AG04450 (cell line): Measurements from ENCODE around the gene SMO.

GRCh38 chr7:128769129-128769758 is 6.3 kb downstream of the OPN1SW start:
- CAGE, long polyA plus RNA, result no peak
- RRBS, result no CpG with 5 or more reads among the region's 7 CpGs

GRCh38 chr7:128773508-128773933 is 2.1 kb downstream of the OPN1SW start:
- CAGE, long polyA plus RNA, result no peak
- RRBS, result no CpG with 5 or more reads among the region's 12 CpGs

DNA sequence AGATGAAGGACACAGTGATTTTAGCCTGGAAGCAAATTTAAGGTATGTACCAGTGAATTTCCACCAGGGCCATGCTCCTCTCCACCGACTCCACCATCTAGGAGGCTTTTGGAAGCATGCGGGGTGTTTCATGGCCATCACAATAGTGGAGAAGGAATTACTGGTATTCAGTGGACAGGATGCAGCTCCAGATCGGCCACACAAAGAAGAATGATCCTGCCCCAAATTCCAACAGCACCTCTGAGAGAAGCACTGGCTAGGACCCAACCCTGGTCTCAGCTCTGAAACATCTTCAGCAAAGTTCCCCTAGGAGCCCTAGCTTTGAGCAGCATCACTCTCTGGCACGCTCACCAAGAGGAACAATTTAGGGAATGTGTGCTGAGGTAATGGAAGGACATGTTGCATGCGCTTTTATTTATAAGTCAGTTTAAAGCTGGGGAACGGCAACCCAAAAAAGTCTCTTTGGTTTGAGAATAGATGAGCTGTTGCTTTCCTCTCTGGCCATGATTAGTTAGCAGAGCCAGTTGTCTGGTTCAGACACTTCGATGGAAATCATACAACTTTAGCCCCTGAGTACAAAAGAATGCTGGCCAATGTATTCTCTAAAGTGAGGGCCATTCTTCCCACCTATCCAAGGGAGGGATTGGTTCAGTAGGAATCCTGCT is 5.6 kb upstream of the OPN1SW start:
- CAGE, long polyA plus RNA, result no peak
- RRBS, result no CpG with 5 or more reads among the region's 7 CpGs

GRCh38 chr7:128812477-128812999 is 17.7 kb upstream of the FLNC start:
- CAGE, long polyA plus RNA, result no peak
- RRBS, result no CpG with 5 or more reads among the region's 10 CpGs

DNA sequence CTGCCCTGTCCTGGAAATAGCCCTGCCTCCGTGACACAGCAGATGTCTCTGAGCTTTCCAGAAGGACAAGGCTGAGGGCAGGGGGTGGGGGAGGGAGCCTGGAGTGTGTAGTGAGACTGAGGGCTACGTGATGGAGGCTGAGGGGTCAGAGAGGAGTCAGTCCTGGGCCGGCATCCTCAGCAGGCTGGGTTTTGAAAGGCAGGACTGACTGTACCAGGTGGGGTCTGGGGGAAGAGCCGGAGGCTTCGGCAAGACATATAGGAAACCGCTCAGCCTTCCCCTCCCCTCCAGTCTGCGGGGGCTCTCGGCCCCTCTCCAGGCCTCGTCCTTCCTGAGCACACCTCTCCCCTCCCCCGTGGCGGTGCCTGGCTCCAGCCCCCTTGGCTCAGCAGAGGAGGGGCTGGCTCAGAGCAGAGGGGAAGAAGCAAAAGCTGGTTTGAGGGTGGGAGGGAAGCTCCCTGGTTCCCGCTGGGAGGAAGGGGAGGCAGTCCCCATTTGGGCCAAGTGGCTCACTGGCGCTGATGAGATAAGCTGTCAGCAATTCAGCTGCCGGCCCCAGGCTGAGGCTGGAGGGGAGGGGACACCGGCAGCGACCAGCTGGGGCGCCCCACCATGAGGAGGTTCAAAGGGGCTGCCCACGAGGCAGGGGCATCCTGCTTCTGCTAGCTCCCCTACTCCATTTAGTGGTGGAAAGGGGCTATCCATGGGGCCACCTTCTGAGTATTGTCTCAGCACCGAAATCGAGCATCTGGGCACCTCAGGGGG is 2.2 kb downstream of the FLNC start:
- CAGE, long polyA plus RNA, result no peak
- RRBS, result 2% methylated on average over 2 of the region's 20 CpGs

DNA sequence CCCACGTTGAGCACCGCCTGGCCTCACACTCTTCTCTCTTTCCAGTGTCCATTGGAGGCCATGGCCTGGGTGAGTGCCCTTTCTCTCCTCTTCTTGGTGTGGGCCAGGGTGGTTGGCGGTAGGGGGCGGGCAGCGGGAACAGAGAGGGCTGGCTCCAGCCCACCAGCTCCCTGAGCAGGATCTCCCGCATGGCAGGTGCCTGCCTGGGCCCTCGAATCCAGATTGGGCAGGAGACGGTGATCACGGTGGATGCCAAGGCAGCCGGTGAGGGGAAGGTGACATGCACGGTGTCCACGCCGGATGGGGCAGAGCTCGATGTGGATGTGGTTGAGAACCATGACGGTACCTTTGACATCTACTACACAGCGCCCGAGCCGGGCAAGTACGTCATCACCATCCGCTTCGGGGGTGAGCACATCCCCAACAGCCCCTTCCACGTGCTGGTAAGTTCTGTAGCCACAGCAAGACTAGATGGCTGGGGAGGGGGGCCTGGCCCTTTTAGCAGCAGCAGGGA is 13.5 kb upstream of the ATP6V1F start:
- CAGE, long polyA plus RNA, result no peak
- RRBS, result 98% methylated on average over 5 of the region's 22 CpGs

- CAGE, long polyA plus RNA, result no peak
- RRBS, result no CpG with 5 or more reads among the region's 11 CpGs
These were observed 1.0 kb upstream of the KCP start for GRCh38 chr7:128911336-128912116.

- CAGE, long polyA plus RNA, result no peak
- RRBS, result 12% methylated on average over 28 of the region's 55 CpGs
These were observed 5.7 kb upstream of the KCP start for GRCh38 chr7:128916055-128916685.

DNA sequence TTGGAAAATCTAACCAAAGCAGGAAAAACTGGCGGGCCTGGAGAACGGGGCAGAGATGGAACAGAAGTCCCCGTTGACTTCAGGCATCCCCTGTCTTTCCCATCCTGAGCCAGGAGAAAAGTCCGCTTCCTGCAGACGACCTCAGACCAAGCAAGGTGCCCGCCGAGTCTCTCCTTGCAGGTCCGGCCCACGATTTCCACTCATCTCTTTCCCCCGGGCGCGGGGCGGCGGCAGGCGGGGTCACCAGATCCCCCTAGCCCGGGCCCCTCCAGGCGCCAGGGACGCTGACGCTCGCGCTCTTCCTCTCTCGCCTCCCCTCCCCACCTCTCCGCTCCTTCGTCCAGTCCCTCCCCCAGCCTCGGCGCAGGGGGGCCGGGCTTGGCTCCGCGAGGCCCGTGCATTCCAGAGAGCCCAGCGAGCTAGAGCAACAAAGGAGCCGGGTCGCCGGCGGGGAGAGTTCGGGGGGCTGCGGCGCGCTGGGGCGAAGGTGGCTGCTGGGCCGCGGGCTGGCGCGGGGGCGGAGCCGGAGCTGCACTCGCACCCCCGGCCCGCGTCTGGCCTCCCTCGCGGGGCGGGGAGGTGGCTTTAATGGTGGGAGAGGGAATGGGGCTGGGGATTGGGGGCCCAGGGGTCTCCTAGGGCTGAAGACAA is at the start of gene SMO:
SMO (plus strand) TSS at position 400 of the 651 bp plus-strand sequence.
- CAGE, long polyA plus RNA, result start-site peak on the plus strand centred at position 410 of the sequence, 62 bp wide, 58 and 88 reads in 2 replicates
- RRBS, result 3% methylated on average over 27 of the region's 53 CpGs

DNA sequence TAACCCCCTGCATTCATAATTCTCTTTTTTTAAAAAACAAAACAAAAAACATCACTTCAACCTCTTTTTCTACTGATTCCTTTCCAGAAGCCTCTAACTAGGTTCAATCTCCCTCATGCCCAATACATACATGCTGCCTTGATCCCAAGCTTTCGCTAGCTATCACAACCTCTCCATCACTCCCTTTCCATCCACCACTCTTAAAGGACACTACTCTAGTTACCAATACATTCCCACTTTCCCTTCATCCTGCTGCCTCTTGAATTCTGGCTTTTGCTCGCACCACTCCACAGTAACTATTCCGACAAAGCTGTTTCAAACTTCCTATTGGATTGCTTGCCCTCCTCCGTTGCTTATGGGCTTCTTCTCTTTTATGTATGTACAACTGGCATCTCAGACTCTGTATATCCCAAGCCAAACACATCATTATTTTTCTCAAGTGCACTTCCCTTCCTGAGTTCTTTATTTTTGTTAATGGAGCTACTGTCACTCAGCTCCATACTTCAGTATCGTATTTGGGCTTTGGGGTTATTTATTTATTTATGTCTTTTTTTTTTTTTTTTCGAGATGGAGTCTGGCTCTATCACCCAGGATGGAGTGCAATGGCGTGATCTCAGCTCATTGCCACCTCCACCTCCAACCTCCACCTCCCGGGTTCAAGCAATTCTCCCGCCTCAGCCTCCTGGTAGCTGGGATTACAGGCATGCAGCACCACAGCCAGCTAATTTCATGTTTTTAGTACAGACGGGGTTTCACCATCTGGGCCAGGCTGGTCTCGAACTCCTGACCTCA is 10.6 kb upstream of the NRF1 start:
- CAGE, long polyA plus RNA, result no peak
- RRBS, result no CpG with 5 or more reads among the region's 11 CpGs

- CAGE, long polyA plus RNA, result no peak
- RRBS, result no CpG with 5 or more reads among the region's 7 CpGs
These were observed 41.2 kb downstream of the ZC3HC1 start for GRCh38 chr7:130009786-130010565.

DNA sequence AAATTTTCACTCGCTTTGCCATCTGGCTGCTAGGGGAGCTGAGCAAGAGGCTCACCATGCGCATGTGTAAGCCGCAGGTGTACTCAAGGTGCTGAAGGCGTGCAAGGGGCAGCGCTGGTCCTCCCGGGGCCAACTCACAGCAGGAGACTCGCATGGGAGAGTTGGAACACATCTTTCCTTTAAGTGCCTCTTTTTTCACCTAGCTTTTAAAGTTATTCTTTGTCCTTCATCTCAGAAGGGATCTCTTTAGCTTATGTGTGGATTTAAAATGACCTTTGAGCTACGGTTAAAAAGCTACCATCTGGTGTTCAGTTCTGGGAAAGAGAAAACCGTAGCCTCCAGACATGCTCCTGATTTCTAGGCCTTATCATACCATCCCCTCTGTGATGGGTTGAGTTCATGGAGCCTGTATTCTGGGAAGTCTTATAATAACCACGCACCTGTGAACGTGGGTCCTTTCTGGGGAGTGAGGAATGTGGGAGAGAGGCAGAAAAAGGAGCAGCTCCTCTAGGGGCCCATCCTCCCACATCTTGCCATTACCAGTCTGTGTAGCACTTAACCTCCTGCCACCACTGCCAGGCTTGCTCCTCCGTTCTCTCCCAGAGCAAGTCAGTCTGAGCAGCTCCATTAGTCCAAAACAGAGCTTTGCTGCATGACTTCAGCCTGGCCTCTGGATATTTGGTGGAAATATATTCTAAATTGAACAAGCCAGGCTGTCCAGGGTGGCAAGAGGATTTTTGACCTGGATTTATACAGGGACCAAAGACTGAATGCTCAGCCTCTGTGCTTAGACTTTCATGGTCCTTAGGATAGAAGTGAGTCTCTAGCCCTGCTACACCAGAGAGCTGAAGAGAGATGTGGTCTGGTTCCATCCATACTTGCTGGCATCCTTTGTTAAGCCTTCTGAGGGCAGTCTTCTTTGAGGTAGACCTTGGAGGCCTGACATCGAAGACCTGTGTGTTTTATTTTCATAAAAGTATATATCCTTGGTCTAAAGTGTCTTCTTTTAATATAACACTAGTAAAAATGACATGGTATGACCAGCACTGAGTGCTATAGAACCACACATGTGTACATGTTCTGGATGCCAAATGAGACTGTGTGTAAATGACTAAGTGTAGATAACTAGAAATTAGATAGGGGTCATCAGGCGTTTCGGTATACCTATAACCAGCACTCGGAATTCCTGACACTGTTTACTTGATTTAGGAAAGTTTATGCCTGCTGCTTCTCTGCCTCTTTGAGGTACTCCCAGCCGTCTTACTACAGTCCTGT is 62.2 kb downstream of the KLHDC10 start:
- CAGE, long polyA plus RNA, result no peak
- RRBS, result no CpG with 5 or more reads among the region's 17 CpGs

DNA sequence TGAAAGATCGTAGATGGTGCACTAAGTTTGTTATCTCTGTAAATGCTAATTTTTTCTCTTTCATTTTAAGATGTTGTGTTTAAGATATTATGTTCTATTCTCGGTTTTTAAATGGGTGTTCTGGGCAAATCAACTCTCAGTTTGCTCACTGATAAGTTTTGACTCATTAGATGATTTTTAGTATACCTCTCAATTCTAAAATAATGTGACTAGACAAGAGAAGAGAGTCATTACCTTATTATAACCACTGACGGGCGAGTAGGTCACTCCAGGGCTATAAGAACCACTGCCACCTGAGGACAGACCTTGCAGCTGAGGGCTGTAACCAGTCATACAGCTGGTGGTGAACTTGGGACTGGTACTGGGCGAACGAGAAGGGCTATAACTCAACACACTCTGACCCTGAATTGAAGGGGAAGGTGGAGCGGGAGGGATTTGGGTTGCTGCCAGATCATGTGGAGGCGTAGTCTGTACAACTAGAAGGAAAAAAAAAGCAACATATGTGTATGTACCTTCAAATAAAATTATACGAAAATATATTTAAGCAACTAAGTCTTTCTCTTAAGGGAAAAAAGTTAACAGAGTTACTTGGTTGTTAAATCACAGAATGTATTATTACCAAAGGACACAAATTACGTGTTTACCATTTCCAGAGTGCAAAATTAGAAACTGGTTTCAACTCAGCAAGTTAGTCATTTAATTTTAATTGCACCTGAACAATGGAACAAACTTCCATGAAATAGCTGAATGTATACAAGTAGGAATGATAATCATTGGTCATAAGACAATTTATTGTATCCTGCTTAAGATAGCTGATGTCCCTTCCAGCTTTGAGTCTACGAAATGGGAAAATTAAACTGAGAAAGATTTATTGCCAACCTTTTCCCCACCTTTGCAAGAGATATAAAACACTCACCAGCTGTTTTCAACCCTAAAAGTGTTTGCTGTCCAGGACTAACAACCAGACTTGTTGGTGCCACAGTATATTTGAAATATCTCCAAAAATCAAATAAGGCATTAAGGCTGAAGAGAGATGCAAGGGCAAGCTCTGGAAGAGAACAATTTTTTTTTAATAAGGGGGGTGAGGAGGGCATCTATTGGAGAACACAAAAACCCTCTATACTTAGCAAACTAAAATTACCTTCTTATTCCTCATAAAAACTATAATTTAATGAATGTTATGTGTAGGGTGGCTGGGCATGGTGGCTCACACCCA is 3.2 kb downstream of the TMEM209 start:
- CAGE, long polyA plus RNA, result no peak
- RRBS, result no CpG with 5 or more reads among the region's 11 CpGs

DNA sequence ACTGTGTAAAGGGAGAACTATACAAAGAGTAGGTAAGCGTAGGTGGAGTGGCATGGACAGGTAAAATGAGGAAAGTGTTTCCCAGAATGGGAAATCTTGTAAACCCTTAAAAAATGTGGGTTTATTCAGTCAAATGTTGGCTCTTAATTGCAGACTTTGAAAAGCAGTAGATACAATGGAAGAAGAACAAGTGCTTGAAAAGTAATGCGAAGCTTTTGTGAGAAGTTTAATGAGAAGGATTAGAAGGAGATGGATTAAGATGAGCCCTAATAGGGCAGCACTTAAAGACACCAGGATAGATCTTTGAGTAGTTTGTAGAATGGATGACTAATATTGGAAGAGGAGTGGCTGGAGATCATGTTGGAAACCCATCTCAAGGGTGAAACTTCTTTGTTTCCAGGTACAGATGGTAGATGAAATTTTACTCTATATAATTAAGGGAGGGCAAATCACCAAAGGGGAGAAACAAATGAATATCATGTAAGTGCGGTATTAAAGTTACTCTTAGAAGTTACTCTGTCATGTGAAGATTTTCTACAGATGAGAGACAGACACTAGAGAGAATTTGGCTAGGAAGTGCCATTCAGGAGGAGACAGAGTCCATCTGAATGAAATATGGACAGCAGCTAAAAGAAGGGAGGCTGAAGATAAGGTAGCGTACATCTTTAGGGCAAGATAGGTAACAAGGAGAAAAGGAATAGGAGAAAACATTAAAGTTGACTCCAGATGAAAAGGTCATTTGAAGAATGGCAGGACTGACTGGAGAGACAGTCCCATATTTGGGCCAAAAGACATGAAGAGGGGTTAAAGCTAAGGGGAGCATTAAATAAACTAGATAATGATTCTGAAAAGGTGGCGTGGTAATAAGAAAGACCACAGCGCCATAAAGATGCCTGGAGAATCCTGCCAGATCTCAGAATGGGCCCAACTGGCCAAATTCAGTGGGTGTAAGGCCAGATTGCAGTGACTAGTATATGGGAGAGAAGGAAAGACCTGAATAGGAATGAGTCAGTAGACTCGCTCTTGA is 22.4 kb downstream of the MEST start:
- CAGE, long polyA plus RNA, result no peak
- RRBS, result no CpG with 5 or more reads among the region's 7 CpGs

- CAGE, long polyA plus RNA, result no peak
- RRBS, result no CpG with 5 or more reads among the region's 7 CpGs
These were observed 139.1 kb upstream of the KLF14 start for GRCh38 chr7:130872977-130873692.

DNA sequence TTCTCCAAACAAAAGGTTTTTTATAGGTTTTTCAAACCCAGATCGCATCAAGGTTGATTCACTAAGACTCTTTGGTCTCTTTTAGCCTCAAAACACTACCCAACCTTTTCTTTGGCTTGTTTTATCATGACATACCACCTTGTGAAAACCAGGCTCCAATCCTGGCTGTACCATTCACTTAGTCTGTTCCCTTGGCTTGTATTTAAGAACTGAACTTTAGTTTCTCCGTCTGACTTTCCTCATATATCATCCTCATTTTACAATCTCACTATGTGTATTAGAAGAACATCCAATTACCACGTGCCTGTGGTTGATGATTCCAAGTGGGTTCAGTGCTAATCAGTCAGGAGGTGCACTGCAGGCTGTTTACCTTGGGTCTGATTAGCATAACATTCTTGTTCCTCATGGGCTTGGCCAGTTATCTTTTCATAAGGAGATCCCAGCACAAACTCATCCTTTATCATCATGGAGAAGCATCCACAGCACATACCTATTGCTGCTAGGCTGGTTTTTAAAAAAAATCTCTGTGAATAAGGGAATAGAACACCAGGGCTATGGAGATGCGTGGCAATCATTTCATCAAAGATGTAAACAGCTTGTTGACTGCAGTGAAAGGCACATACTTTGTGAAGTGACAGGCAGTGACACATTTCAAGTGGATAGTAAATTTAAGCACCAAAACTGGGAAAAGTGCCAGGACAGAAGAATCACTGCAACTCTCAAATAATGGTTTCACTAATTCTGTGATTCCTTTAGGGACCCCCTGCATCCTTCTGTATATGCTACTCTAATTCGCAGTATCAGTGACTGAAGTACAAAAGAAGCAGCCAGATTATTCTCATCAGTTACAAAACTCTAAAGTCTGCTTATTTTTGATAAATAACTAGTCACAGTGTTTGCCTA is 145.0 kb upstream of the KLF14 start:
- CAGE, long polyA plus RNA, result no peak
- RRBS, result no CpG with 5 or more reads among the region's 5 CpGs

- CAGE, long polyA plus RNA, result no peak
- RRBS, result no CpG with 5 or more reads among the region's 7 CpGs
These were observed 151.1 kb upstream of the KLF14 start for GRCh38 chr7:130885034-130885537.

DNA sequence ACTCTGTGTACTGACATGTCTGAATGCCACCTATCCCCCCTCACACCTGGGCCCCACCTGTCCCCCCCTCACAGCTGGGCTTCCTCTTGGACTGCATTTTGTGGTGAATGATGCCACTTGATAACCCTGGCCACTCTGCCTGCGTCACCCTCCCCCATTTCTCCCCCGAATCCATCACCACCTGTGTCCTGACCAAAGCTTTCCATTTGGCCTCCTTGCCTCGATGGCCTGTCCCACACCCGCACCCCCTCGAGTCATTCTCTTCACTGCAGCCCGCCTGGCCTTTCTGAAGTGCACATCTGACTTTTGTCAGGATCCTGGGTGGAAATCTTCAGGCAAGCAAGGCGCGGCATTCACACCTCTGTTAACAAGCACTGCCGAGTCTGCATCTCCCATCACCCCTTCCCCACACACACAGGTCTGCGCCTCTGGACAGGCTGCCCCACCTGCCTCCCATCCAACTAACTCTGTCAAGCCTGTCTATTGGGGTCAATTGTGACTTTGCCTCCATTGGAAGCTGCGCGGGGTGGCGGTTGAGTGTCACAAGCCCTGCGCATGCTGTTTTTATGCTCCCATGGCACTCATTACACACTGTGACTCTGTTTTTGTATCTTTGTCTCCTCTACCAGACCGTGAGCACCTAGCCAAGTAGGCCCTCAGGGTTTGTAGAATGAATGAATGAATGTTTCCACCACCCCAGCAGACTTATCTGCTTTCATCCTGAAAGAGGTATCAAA is 175.4 kb upstream of the KLF14 start:
- CAGE, long polyA plus RNA, result no peak
- RRBS, result no CpG with 5 or more reads among the region's 15 CpGs

DNA sequence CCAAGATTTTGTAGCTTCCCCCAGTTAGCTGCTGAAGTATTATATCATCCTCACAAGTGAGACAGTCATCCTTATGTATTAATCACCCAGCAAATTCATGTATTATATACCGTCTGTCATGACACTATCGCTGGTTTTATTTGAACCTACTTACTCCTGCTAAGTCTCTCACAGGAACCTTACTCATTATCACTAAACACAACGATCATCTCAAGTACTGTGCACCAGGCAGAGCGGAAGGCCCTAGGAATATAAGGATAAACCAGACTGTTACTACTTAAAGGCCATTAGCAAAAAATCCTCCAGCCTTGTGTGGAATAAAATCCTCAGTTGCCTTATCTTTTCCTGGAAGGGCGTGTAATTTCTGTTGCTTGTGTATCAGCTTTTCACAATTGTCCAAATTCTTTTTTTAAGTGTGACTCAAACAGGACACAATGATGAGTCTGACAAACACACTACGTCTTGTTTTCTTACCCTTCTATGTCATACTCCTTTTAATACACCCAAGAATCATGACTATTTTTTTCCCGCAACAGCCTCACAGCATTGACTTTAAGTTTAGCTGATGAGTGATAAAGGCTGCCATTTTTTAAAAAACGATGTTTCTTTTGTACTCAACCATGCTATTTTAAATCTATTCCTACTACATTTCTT is 176.1 kb upstream of the KLF14 start:
- CAGE, long polyA plus RNA, result no peak
- RRBS, result no CpG with 5 or more reads among the region's 8 CpGs

- CAGE, long polyA plus RNA, result no peak
- RRBS, result no CpG with 5 or more reads among the region's 8 CpGs
These were observed 180.5 kb upstream of the KLF14 start for GRCh38 chr7:130914344-130914974.